ENCODE measurements around a stretch of chr10.

DNA sequence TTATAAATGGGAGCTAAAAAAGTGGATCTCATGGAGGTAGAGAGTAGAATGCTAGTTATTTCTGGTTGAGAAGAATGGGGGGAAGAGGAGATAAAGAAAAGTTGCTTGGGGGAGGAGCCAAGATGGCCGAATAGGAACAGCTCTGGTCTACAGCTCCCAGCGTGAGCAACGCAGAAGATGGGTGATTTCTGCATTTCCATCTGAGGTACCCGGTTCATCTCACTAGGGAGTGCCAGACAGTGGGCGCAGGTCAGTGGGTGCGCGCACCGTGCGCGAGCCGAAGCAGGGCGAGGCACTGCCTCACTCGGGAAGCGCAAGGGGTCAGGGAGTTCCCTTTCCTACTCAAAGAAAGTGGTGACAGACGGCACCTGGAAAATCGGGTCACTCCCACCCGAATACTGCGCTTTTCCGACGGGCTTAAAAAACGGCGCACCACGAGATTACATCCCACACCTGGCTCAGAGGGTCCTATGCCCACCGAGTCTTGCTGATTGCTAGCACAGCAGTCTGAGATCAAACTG, 549.2 kb downstream of the KIF20B start:
- PRO-cap, result no peak
CAGE:
- cytosol, long polyA plus RNA, result no peak
- long polyA plus RNA, result no peak
- nucleus, long polyA plus RNA, result no peak

DNA sequence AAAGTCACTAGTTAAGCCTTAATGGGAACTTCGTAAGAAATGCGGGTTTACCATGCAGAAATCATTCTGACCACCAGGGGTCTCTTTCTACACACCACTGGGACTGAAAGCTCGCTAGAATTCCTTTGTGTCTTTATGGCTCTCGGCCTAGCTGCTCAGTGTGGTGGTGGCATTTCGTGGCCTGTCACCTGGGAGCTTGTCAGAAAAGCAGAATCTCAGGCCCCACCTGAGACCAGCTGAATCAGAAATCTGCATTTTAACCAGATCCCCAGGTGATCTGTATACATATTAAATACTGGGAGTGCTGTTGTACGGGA, 9.3 kb downstream of the ANKRD1 start:
- PRO-cap, result no peak
CAGE:
- cytosol, long polyA plus RNA, result no peak
- long polyA plus RNA, result no peak
- nucleus, long polyA plus RNA, result no peak

DNA sequence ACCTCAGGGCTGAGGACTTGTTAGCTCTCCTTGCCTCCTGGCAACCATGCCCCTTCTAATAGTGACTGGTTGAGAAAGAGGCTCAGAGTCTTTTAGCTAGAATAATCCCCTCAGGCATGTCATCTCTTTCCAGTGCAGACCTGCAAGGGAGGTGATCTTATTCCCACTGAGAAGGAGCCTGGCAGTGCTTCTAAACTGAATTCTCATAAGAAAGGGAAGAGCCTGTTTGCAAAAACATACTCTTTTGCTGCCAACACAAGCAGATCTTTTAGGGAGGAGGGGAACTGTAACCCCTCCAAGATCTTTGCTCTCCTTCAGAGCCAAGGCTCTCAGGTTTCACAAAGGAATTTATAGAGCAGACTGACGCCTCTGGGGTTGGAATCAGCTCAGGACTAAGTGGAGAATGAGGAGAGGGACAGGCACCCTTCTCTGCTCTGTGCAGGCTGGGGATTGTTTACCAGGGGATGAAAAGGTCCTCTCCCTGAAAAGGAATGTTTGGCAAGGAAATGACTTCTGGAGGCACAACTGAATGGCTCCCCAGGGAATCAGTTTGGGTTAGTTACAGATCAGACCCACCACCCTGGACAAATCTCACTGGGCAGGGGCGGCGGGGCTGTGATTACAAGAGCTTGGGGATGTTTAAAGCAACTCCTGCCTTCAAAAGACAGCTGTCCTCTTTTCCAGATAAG, 9.5 kb upstream of the ANKRD1 start:
- PRO-cap, result no peak
CAGE:
- cytosol, long polyA plus RNA, result no peak
- long polyA plus RNA, result no peak
- nucleus, long polyA plus RNA, result no peak

DNA sequence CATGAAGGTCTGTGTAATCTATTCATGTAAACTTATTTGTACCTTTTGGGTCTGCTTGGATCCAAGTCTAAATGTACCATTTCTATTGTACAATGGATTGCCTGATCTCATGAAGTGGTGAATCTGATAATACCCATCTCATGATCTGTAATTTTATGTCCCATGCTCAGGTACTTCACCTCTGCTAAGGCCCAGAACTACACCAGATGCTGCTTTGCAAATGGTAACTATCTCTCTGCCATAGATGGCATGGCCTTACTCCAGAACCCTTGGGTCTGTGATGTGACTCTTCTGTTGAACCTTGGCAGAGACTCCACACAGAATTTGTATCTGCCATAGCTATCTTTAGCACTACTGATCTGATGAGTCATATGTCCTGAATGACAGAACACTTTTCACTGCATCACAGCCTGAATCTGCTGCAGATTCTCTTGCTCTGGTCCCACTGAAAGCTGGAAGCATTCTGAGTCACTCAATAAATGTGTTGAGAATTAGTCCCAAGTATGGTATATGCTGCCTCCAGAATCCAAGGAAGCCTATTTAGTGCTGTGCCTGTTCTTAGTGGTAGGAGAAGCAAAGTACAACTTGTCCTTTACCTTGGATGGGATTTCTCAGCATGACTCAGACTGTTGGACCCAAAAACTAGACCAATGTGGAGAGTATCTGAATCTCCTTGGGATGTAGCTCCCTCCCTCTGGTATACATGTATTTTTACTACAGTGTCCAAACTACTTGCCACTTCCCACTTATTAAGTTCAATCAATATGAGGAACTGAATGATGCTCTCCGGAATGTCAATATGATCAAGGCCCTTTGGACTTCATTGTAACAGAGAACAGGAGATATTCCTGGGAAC, 39.5 kb upstream of the ANKRD1 start:
- PRO-cap, result no peak
CAGE:
- cytosol, long polyA plus RNA, result no peak
- long polyA plus RNA, result no peak
- nucleus, long polyA plus RNA, result no peak

- PRO-cap, result no peak
CAGE:
- cytosol, long polyA plus RNA, result no peak
- long polyA plus RNA, result no peak
- nucleus, long polyA plus RNA, result no peak
Measured at GRCh38 chr10:91023227-91023795, 102.4 kb upstream of the ANKRD1 start.

GRCh38 chr10:91161722-91162534, 58.5 kb upstream of the PCGF5 start:
- PRO-cap, result no peak
CAGE:
- cytosol, long polyA plus RNA, result no peak
- long polyA plus RNA, result no peak
- nucleus, long polyA plus RNA, result no peak

DNA sequence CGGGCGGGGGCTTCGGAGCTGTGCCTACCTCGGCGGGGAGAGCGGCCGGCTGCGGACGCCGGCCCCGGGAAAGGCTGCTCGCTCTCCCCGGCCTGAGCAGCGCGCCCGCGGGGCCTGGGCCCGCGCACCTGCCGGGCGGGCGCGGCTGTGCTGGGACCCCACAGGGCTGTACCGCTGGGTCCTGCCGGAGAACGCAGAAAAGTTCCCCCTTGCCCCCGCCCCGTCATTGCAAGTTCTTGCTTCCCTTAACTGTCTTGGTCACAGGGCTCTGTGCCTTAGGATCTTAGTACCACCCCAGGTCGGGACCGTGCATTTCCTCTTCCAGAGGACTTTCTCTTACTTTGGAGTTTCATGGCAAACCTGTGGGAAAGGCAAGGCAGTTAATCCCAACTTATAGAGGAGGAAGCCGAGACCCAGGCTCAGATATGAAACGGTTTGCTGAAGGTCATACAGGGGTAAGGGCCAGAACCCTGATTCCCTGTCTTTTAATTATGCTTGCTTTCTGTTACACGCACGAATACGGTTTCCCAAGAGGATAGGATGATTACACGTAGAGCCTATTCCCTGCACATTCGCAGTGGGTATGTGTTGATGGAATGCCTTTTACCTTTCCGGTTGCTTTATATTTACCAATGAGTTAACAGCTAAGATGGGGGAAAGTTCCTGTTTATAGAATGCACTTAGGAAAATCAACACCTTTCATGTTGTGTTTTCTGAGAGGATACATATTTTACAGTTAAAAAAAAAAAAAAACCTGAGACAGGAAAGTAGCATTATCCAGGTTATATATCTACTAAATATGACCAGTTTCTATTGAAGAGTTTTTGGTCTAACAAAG, 742 bp downstream of the PCGF5 start:
- PRO-cap, result no peak
CAGE:
- cytosol, long polyA plus RNA, result no peak
- long polyA plus RNA, result no peak
- nucleus, long polyA plus RNA, result no peak

DNA sequence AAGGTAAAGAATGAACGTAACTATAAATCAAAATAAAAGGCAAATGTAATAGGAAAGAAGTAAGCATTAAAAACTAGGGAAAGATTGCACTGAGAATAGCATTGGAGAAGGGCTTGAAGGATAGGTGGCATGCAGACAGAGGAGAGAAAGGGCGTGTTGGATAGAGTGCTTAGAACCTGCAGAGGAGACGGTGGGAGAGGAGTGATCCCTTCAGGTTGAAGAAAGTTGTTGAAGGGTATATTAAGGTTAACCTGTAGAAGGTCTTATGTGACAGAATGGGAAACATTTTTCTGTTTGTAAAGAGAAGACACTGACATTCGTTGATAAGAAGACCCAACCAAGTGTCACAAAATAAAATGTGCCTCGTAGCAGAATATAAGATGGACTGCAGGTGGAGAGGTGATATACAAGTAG, 1.4 kb downstream of the PCGF5 start:
- PRO-cap, result no peak
CAGE:
- cytosol, long polyA plus RNA, result no peak
- long polyA plus RNA, result no peak
- nucleus, long polyA plus RNA, result no peak

DNA sequence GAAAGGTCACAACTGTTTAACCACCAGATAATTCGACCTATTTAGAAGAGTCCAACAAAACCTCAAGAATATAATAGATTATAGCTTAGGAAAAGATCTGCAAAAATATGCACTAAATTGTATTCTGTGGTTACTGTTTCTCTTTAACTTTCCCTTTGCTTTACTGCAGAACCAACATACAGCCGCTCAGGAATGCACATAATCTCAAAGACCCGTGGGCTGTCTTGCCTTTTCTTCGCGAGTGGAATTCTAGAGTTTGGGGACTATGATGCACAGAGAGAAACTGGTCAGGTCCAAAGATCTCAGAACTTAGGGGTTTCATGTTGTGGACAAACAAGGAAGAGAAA, 75.0 kb downstream of the PCGF5 start:
- PRO-cap, result no peak
CAGE:
- cytosol, long polyA plus RNA, result no peak
- long polyA plus RNA, result no peak
- nucleus, long polyA plus RNA, result no peak

- PRO-cap, result no peak
CAGE:
- cytosol, long polyA plus RNA, result no peak
- long polyA plus RNA, result no peak
- nucleus, long polyA plus RNA, result no peak
Measured at GRCh38 chr10:91410935-91411134, 691 bp downstream of the HECTD2 start.

GRCh38 chr10:91574997-91575401, 57.9 kb downstream of the PPP1R3C start:
- PRO-cap, result no peak
CAGE:
- cytosol, long polyA plus RNA, result no peak
- long polyA plus RNA, result no peak
- nucleus, long polyA plus RNA, result no peak

DNA sequence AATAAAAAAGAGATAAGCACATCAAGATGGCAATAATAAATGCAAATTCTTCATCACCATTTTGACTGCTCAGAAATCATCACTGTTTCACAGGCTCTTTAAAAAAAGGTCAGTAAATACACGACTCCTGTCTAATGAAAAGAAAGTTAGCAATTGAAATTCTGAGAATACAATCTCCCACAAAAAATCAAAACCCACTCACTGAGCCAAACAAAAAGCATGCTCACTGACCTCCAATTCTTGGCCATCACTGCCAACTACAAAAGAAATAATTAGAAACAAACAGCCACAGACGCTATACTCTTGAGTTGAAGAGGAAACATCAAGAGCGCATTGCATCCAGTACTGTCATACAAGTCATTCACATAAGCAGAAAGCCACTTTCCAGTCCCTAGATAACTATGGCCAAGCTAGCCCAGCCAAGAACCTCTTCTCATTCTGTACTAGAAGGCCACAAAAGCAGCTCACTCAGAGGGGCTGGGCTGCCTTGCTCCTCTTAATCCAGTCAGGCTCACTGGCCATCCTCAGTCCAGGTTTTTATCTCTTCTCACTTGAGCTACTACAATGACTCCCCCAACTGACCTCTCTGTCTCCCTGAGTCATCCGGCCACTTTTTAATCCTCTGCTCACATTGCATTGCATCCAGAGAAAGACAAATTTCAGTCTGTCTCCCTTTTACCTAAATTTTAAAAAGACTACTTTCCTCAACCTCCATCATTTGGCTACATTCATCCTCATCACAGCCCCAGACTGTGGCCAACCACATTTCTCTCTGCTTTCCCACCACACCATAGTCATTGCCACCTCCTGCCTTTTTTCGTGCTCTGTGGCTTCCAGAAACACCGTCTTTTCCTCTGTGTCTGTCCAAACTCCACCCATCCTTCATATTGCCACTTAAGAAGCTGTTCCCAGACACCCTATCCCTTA, 25.2 kb downstream of the PPP1R3C start:
- PRO-cap, result no peak
CAGE:
- cytosol, long polyA plus RNA, result no peak
- long polyA plus RNA, result no peak
- nucleus, long polyA plus RNA, result no peak

DNA sequence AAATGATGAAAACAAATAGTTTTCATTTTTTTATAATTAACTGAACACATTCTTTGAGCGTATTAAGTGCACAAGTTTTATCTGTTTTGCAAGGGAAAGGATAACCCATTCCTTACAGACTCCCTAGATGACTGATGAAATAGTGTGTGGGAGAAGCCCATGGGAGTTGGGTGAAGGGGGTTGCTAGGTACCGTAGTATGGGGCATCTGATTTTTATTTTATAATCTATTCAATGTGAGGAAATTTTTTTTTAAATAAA, 1.3 kb downstream of the BTAF1 start:
- PRO-cap, result no peak
CAGE:
- cytosol, long polyA plus RNA, result no peak
- long polyA plus RNA, result no peak
- nucleus, long polyA plus RNA, result no peak

GRCh38 chr10:91950919-91952063, 27.7 kb downstream of the BTAF1 start:
- PRO-cap, result no peak
CAGE:
- cytosol, long polyA plus RNA, result no peak
- long polyA plus RNA, result no peak
- nucleus, long polyA plus RNA, result no peak

DNA sequence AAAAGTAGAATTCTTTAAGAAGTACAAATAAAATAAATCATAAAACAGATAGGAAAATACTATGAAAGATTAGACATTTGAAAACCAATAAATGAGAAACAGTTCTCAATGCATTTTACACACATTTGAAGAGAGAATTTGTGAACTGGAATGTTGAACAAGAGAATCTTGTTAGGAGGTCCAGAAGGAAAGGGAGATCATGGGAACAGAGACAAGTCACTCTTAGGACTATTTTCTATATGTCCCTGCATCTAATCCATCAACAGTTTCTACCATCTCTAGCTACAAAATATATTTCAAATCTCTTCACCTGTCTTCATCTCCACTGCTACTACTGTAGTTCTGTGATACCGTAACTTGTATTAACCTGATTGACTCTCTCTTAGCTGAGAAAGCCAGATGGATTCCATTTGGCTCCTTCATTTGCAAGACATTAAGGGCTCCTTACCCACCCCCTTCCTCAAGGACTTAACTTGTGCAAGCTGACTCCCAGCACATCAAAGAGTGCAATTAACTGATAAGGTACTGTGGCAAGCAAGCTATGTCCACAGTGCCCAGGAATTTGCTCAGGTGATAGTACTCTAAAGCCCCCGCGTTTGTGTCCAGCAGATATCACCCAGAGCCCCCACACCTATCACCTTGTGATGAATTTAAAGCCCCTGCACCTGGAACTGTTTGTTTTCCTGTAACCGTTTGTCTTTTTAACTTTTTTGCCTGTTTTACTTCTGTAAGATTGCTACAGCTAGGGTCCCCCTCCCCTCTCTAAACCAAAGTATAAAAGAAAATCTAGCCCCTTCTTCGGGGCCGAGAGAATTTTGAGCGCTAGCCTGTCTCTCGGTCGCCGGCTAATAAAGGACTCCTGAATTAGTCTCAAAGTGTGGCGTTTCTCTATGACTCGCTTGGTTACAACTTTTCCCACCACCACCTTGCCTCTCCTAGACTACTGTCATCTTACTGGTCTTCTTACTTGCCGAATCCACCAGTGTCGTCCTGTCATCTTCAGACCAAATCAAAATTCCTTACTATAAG, 109.5 kb downstream of the BTAF1 start:
- PRO-cap, result no peak
CAGE:
- cytosol, long polyA plus RNA, result no peak
- long polyA plus RNA, result no peak
- nucleus, long polyA plus RNA, result no peak

DNA sequence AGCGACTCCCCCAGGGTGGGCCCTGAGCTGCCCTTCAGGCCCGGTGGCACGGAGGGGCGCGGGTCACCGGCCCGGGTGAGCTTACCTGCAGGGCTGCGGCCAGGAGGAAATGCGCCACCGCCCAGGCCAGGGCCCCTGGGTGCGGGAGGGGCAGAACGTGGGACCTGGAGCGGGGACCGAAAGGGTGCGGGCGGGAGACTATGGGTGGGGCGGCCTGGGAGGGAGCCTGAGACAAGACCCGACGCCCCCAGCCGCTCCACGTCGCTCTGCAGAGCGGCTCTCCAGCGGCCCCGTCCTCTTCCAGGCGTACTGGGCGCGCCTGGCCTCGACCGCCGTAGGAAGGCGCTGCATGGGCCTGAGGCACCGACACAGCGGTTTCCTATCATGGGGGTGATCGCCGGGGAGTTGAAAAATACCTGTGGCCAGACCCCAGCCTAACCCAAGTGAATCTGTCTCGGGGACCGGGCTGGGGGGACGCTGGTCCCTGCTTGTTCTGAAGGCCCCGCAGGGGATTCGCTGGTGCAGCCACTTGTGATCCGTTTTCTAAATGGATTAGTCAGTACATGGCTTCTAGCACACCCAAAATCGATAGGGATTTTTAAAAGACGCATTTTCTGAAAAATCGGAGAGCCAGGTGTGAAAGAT, 122.3 kb downstream of the BTAF1 start:
- PRO-cap, result no peak
CAGE:
- cytosol, long polyA plus RNA, result no peak
- long polyA plus RNA, result no peak
- nucleus, long polyA plus RNA, result no peak

DNA sequence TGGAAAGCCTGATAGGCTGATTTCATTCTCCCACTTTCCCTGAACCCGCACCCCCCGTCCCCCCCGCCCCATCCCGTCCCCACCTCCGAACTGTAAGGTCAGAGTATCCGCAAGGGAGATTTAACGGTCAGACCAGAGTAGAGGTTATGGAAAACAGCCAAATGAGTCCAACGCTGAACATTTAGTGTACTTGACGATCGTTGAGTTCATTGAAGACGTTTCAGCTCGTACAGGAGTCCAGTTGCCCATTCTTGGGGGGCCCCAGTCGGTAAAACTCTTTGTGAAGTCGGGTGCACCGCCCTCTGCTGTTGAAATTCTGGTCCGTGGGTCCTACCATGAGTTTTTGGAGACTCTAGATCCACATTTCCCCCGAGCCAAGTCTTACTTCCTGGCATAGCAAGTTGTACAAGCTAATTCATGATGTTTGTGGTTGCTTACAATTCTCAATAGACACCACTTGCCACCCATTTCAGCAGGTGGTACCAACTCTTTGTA, 1.0 kb downstream of the MARCHF5 start:
- PRO-cap, result no peak
CAGE:
- cytosol, long polyA plus RNA, result no peak
- long polyA plus RNA, result no peak
- nucleus, long polyA plus RNA, result no peak

- PRO-cap, result no peak
CAGE:
- cytosol, long polyA plus RNA, result no peak
- long polyA plus RNA, result no peak
- nucleus, long polyA plus RNA, result no peak
Measured at GRCh38 chr10:92419871-92420928, 129.2 kb downstream of the MARCHF5 start.

- PRO-cap, result no peak
CAGE:
- cytosol, long polyA plus RNA, result no peak
- long polyA plus RNA, result no peak
- nucleus, long polyA plus RNA, result no peak
Measured at GRCh38 chr10:92432426-92433105, 141.3 kb downstream of the IDE start.

DNA sequence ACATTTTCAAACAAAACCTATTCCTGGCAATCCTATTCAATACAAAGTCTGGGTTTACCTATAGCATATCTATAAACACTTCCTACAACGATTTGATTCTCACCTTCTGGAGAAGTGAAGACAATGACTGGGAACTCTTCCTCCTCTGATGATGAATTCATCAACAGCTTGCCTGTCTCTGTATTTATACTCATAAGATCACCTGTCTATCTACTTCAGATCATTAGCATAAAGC, 32.8 kb downstream of the IDE start:
- PRO-cap, result no peak
CAGE:
- cytosol, long polyA plus RNA, result no peak
- long polyA plus RNA, result no peak
- nucleus, long polyA plus RNA, result no peak